NALM6 (cell line): ENCODE measurements around the gene ASTL.

GRCh38 chr2:88593294-88593493 lies 34.1 kb downstream of the EIF2AK3 start:
- PRO-cap, result no peak

DNA sequence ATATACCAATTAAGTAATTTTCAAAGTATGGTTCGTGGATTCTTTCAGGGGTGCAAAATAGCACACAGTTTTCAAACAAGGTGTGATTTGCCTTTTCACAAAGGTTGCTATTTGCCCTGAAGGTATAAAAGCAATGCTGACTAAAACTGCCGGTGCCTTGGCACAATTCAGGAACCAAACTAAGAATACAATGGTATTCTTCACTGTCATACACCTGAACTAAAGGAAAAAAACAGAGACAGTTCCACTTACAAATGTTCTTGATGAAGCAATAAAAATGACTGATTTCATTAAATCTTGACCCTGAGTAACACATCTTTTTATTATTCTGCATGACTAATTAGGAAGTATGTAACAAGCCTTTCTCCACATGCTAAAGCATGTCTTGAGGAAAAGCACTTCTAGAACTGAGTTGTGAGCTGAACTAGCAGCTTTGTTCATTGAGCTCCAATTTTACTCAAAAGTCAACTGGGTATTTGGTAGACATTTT lies 18.0 kb downstream of the EIF2AK3 start:
- PRO-cap, result no peak

DNA sequence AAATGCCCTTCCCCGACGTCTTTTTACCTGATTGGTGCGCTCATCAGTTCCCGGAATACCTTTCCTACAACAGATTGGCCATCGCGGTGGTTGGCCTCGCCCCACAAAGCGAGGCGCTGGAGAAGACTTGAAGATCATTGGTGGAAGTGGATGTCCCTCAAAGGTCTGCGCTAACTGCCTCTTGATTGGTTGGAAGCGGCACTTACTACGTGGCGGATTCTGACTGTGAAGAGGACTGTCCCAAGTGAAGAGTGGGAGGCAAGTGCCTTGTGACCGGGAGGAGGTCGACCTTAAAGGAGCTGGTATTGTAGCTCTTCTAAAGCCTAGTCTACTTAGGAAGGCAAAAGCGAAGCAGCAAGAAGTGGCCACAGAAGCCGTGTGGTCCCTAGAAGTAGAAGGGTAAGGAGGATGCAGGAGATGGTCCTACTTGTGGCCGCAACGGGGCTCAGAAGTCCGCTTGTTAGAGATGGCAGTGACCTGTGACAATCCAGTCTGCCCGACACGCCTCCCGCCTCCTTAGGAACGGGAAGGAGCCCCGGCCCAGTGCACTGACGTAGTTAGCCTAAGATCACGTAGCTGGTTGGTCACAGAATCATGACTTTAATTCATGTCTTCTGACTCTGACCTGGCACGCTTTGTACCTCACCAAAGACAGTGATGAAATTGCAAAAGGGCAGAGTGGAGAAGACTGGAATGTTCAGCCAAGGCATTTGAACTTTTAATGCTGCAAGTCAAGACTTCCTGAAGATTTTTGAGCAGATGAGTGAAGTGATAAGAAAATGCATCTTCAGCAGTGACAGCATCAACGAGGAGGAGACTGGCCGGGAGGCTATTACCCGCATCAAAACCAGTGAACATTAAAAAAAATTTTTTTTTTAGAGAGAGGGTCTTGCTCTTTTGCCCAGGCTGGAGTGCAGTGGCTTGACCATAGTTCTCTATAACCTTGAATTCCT lies 674 bp upstream of the EIF2AK3 start:
- PRO-cap, result bidirectional peak, plus-strand start at position 270 of the sequence, minus-strand start outside the sequence; unidirectional peak, plus-strand start at position 319 of the sequence; bidirectional peak, plus-strand start at position 603 of the sequence, minus-strand start at position 518 of the sequence

DNA sequence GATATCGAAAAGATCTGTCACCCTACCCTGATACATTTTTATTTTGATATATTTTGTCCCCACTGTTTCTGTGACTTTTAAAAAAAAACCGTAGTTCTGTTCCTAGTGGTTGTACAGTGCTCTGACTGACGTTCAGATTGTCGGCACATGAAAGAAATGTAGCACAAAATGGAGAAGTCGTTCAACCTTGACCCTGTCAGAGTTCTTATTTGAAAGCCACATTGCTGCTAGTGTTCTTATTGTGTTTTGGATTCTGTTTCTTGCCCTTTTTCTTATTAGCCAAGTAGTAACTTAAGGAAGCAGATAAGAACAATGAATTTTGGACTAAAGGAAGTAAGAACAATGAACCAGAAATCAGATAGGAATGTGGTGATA lies 45.8 kb downstream of the RPIA start:
- PRO-cap, result no peak

GRCh38 chr2:88866805-88867269 lies 175.4 kb downstream of the RPIA start:
- PRO-cap, result no peak

- PRO-cap, result no peak
These were observed 531.0 kb downstream of the RPIA start for GRCh38 chr2:89222364-89222942.

GRCh38 chr2:89837641-89838241 lies 1146.3 kb downstream of the RPIA start:
- PRO-cap, result no peak

- PRO-cap, result bidirectional peak, plus-strand start at chr2:90220855, minus-strand start at chr2:90220741
These were observed 1529.2 kb downstream of the RPIA start for GRCh38 chr2:90220548-90221140.

GRCh38 chr2:94985442-94985888 lies 40.0 kb upstream of the MAL start:
- PRO-cap, result no peak

DNA sequence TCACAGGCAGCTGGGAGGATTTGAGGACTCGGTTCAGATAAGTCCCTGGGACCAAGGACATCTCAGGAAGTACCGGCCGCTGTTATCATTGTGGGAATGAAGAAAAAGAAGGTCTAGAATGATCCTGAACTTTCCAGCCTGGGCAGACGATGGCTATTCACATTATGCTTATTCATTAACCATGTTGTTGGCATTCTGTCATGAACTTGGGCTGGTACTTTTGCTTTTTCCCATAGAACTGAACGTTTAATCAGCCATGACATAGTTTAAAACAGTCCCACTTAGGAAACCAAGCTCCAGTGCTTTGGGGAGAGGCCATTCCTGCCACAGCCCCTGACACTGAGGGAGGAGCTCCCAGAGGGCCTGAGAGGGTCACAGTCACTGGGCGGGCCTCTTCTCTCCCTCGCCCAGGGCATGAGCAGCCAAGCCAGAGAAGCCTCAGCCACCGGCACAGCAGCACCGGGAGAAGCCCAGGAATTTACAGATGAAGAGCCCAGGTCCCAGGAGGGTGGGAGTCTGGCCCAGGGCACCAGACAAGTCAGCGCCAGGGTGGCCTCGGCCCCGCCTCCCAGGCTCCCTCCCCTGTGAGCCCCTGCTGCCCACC lies 33.5 kb downstream of the MAL start:
- PRO-cap, result no peak

DNA sequence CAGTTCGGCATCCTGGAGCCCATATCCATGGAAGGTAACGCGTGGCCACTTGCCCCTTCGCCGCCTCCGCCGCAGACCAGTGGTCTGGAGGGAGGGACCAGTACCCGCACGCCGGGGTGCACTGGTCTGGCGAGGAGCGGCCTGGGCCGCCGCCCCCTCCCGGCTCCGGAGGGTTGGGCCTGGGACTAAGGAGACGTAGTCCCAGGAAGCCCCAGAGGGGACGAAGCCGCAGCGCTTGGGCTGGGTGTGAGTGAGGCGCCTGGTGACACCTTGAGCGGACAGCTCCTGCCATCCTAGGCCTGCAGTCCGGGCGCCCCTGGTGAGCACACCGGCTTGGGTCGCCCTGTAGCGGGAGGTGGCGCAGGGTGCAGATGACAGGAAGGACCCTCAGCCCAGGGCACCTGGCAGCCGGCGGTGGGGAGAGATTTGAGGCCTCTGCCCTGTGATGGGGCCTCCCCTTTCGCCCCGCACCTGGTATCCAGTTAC lies 50.0 kb downstream of the KCNIP3 start:
- PRO-cap, result no peak

DNA sequence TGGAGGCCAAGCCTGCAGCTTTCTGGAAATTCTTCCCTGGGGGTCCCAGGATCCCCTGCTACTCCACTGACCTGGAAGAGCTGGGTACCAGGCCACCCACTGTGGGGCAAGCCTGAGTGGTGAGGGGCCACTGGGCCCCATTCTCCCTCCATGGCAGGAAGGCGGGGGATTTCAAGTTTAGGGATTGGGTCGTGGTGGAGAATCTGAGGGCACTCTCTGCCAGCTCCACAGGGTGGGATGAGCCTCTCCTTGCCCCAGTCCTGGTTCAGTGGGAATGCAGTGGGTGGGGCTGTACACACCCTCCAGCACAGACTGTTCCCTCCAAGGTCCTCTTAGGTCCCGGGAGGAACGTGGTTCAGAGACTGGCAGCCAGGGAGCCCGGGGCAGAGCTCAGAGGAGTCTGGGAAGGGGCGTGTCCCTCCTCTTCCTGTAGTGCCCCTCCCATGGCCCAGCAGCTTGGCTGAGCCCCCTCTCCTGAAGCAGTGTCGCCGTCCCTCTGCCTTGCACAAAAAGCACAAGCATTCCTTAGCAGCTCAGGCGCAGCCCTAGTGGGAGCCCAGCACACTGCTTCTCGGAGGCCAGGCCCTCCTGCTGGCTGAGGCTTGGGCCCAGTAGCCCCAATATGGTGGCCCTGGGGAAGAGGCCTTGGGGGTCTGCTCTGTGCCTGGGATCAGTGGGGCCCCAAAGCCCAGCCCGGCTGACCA lies 17.8 kb upstream of the FAHD2A start:
- PRO-cap, result no peak

DNA sequence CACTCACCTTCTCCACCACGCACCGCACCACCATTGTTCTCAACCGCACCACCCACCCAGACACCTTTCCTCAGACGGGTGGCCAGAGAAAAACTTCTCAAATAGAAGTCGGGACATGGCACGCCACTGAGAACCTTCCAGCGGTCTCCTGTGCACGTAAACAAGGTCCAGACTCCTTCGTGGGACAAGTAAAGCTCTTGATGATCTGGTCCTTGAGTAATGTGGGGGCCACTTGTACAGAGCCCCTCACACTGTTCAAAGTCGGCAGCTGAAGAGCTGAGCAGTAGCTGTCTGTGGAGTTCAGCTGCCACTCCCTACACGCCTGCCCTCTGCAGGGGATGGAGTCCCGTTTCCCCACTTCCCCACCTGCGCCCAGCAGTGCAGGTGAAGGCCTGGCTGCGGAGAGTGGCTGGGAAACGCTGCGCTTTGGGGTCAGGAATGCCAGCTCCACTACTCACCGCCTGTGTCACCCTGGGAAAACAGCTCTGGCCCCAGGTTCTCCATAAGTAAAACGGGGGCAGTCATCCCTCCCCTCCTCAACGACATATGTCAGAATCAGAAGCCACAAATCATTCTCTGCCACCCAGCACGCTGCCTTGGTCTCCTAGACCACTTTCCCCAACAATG lies 579 bp upstream of the FAHD2A start:
- PRO-cap, result bidirectional peak, plus-strand start at position 572 of the sequence, minus-strand start at position 476 of the sequence

DNA sequence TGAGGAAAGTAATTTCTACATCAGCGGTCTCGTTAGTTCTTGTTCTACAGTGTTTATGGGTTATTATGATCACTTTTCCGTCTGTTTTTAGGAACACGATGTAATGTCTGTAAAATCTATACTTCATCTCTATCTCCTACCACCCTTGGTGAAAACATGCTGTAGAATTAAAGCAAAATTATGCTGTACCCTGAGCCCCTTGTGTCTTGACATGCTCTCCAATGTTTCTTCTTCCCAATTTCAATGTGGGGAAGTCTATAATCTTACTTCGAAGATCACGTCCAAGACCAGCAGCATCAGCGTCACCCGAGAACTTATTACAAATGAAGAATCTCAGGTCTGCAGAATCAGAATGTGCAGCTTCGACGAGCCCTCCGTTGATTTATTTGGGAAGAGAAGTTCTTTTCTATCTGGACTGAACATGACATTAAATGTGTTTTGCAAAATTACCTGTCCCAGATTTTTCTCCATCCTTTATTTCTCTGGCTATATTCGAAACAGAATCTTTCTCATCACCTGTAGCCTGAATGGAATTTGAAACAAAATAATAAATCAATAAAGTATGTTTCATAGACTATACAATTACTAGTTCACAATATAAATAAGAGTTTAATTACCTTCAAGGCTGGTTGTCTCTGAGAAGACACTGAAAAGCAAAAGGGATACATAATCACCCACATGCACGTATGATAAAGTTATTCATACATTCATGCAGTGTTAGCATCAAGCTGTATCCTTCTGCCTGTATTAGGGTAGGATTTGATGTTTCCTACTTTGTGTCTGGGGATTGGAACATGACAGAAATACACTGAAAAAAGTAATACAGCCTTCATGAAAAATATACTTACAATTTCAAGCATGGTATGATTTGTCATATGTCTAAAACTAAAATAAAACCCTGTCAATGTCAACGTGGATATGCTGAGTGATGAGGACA lies 107.6 kb downstream of the ANKRD36C start:
- PRO-cap, result no peak

DNA sequence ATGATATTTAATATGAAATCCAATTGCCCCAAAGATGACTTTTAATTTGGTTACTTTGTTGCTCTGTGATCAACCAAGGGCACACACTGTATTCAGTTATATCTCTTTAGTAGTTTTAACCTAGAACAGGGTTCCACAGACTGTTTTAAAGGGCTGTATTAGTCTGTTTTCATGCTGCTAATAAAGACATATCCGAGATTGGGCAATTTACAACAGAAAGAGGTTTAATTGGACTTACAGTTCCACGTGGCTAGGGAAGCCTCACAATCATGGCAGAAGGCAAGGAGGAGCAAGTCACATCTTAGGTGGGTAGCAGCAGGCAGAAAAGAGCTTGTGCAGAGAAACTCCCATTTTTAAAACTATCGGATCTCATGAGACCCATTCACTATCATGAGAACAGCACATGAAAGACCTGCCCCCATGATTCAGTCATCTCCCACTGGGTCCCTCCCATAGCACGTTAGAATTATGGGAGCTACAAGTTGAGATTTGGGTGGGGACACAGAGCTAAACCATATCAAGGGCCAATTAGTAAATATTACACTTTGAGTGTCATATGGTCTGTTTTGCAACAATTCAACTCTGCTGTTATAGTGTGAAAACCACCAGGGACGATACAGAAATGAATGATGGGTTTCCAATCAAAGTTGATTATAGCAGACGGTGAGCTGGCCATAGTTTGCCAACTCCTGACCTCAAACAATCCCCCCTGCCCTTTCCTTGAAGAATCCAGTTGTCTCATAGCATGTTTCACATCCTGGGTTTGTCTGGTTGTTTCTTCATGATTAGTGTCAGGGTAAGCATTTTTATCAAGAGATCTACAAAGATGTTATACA lies 17.9 kb downstream of the GPAT2 start:
- PRO-cap, result no peak

DNA sequence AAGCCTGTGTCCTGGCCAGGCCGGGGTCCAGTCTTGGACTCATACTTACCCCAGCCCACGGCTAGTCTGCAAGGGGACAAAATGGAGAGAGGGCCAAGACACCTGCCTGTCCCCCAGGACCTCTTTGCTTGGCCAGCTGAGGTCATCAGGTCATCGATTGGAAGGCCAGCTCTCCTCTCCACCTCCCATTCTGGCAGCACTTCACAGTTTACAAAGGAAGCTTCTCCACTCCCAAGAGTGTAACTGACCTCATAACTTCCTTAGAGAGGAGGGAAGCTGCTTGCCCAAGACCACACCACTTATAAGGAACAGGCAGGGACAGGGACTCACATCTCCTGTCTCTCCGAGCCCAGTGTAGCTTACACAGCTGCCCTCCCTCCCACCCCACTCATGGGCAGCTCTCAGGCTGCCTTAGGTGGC lies 33.6 kb downstream of the ADRA2B start:
- PRO-cap, result no peak

DNA sequence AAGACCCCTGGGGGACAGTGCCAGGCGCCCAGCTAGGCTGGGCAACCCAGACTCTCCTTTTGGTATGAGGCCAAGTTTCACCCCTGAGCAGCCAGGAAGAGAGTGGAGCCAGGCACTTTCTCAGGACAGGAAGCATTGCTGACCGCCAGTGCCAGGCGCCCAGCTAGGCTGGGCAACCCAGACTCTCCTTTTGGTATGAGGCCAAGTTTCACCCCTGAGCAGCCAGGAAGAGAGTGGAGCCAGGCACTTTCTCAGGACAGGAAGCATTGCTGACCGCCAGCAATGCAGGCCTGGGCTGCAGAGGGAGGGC lies 31.3 kb downstream of the ADRA2B start:
- PRO-cap, result no peak

DNA sequence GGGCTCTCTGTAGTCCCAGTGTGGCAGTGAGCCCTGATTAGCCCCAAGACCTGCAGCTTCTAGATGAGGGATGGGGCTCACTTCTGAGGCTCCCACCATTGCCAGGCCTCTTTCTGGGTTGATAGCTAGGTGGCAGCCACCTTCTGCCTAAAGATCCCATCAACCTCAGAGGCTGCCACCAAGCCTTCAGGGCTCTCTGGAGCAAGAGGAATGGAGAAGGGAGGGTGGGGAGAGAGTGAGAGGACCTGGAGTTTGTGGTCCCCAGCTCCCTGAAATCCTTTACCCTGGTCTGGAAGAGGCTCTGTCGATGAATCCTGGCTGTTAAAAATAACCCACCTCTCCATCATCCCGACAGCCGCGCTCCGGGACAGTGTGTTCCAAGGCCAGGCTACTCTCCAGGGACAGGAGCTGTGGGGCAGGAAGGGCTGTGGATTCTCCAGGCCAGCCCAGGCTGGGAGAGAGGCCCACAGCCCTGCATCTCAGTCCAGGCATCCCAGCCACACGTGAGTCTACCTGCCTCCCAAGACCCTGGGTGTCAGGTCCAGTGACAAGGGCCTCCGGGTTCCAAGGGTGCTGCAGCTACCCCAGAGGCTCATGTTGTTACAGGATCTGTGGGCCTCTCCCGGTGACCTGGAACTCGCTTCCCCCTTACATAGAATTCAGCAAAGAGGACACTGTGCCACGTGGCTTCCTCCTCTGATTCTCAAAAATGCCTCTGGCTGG lies 17.5 kb downstream of the ADRA2B start:
- PRO-cap, result no peak

DNA sequence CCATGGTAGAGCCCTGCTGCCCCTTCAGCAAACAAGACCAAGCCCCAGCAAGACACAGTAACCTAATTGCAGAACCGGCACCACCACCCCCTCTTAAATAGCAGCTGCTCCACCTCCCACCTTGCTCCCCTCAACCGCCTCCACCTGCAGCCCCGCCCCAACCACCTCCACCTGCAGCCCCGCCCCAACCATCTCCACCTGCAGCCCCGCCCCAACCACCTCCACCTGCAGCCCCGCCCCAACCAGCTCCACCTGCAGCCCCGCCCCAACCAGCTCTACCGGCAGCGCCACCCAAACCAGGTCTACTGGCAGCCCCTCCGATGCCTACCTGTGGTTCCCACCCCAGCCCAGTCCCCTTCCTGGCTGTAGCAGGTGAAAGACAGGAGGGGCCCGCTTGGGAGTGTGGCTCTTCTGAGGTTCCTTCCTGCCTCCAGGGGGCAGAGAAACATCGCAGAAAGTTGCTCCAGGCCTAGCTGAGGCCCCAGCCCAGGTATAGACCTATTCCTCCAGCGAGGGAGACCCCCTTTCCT lies at the start of gene ASTL:
Gene ASTL, minus strand, starts transcription at position 70 of the 530 bp plus-strand sequence.
- PRO-cap, result no peak

DNA sequence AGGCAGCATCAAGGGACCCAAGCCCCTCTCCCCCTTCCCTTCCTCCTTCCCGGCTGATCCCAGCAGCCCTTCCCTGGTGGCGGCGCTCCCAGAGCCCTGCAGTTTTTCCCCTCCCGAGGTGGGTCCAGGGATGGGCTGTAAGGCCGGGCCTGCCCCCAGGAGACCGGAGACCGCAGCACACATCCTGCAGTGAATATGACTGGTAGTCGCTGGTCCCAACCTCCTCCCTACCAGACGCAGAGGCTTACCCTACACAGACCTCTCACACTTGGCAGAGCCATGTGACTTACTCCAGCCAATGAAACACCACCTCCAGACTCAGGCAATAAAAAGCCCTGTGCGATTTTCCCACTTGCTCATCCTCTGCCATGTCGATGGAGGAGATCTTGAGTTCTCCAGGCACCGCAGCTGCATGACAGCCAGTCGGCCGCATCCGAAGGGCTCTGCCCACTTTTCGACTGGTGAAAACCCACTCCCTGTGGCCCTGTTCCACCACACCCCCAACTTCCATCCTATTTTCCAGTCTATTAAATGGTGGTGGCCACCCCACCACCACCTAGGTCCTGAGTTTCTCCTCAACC lies 19.5 kb upstream of the DUSP2 start:
- PRO-cap, result no peak